ENCODE data around the gene SPATA16.

DNA sequence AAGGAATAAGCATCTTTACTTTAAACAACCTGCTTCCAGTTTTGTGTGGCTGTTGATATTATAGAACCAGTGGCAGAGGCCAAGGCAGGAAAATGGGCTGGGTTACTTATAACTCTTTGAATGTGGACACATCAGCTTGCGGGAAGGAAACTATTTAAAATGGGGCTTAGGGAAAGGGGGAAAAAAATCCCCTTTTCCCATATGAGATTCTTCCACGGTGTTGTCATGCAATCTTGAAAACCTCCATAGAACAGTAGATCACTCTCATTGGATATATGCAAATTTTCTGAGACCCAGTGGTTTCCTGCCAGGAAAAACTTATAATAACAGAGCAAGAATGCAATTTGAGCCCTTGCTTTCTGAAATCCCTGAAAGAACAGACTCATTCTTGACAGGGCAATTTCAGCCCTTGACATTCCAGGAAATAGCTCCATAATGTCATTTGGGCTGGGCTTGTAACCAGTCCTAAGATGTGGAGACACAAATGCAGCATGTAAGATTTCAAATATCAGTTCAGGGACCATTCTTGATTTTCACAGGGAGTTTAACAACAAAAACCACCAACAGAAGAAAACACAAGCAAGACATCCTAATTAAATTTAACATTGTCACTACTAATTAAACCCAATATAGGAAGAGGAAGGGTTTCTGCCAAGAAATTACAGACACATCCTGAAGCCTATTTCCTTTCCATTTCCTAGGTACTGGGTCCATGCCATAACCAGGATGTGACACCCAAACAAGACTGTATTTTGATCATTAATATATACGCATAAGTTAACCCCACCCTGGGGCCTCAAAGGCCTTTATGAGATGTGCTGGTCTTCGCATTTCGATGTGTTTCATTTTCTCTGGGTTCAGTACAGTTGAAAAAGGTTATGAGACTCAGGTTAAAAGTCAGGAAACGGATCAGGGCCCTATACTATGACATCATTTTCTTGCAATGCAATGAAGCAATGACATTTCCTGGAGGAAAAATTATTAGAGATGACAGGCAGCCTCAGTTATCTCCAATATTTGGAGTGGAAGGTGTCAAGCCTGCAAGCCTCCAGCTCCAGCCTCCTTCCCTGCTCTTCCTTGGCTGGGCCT, 31.4 kb downstream of the TMEM212 start:
- RRBS, result no CpG with 5 or more reads among the region's 6 CpGs

- RRBS, result no CpG with 5 or more reads among the region's 4 CpGs
These were observed 72.0 kb upstream of the FNDC3B start for GRCh38 chr3:171967245-171967878.

- RRBS, result no CpG with 5 or more reads among the region's 2 CpGs
These were observed 13.1 kb downstream of the FNDC3B start for GRCh38 chr3:172052416-172053029.

GRCh38 chr3:172119239-172120132, 80.1 kb downstream of the FNDC3B start:
- RRBS, result no CpG with 5 or more reads among the region's 7 CpGs

DNA sequence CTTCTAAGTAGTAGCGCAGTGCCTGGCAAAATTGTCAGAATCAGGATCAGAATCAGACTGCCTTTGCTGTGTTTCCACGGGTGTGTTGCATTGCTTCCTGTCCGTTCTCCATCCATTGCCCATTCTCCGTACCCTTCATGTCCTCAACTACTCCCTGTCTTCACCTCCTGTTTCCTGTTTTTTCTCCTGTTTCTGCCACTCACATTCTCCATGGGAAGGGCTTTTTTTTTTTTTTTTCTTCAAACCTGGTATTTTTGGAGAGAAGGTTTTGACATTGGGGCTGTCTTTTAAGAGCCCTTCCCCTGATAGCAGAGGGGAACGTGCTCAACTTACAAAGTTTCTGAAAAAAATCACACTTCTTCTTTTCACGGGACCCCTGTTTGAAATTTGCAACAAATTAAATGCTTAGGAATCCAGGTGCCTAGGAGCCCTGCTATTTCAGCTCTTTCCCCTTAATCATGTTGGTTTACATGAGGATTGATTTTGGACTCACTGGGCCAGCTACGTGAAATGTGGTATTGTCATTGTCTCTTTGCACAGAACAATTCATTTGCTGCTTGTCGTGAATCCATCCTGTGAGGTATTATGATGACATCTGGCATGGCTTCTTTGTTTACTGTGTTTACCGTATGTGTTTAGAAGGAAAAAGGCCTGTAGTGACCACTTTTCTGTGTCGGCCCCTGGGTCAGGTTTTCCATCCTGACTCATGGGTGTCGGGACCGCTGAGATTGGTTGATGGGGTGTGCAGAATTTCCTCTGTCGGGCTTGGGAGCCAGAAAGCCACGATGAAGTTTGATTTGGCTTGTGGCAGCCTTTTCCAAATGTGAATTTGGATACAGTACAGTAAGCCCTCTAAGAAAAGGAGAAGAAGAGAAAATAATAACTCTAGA, 113.2 kb downstream of the FNDC3B start:
- RRBS, result no CpG with 5 or more reads among the region's 14 CpGs

- RRBS, result no CpG with 5 or more reads among the region's 6 CpGs
These were observed 115.3 kb downstream of the FNDC3B start for GRCh38 chr3:172154674-172155043.

- RRBS, result no CpG with 5 or more reads among the region's 11 CpGs
These were observed 124.1 kb downstream of the GHSR start for GRCh38 chr3:172323799-172324903.

DNA sequence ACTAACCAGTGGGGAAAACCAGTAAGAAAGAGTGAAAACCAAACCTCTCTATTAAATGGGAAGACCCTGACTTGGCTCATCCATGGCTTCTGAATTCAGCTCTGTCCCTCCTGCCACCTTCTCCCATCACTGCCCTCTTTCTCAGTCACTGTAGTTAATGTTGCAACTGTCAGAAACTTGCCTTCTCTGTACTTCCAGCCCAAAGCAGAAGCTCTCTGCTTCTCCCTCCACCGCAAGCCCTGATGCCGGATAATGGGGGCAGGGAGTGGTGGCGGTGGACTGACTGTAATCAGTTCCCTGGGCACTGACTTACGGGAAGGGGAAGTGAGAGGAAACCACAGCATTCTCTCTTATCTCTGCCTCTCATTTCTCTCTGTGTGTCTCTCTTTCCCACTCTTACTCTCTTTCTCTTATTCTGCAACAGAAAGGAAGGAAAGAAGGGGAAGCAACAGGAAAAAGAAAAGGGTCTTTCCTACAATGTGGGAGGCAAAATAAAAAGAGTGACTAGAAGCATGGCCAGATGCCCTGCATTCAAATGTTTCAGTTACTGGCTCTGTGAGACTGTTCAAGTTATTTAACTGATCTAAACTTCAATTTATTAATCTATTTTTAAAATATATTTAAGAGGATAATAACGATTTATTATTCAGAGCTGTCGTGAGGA, 10.8 kb downstream of the TNFSF10 start:
- RRBS, result no CpG with 5 or more reads among the region's 6 CpGs

DNA sequence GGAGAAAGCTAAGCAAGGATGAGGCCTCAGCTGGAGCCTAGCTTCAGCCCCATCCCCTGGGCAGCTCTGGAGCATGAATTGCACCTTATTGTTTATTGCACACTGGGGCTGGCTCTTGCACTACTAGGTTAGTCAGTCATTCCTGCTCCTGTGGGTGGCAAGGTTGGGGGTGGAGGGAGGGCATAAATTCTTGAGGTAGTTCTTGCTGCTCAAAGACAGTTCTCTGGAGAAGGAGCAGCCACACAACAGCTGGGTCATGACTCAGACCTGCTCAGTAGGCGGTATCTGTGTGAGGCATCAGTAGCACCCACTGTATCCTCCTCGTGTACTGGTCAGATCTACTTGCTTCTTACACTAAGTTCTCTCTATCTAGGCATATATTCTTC, 27.2 kb upstream of the TNFSF10 start:
- RRBS, result no CpG with 5 or more reads among the region's 2 CpGs

DNA sequence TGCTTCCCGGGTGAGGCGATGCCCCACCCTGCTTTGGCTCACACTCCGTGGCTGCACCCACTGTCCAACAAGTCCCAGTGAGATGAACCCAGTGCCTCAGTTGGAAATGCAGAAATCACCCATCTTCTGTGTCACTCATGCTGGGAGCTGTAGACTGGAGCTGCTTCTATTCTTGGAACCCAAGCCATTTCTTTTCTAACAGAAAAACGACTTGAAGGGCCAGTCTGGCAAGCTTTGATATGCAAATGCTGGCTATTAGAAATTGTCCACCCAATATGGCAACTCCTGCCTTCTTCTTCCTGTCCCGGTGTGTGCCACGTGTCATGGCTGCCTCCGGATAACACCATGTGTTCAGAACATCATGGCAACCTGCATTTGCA, 44.9 kb downstream of the NCEH1 start:
- RRBS, result no CpG with 5 or more reads among the region's 7 CpGs

GRCh38 chr3:172688545-172689061, 22.3 kb downstream of the NCEH1 start:
- RRBS, result no CpG with 5 or more reads among the region's 4 CpGs

GRCh38 chr3:172938629-172939215, 188.2 kb downstream of the ECT2 start:
- RRBS, result no CpG with 5 or more reads among the region's 6 CpGs

GRCh38 chr3:173140962-173141303, at the start of gene SPATA16:
Gene SPATA16 (minus strand): TSS chr3:173141235.
- RRBS, result no CpG with 5 or more reads among the region's 19 CpGs

- RRBS, result no CpG with 5 or more reads among the region's 17 CpGs
These were observed 550 bp downstream of the NLGN1 start for GRCh38 chr3:173398065-173398523.

DNA sequence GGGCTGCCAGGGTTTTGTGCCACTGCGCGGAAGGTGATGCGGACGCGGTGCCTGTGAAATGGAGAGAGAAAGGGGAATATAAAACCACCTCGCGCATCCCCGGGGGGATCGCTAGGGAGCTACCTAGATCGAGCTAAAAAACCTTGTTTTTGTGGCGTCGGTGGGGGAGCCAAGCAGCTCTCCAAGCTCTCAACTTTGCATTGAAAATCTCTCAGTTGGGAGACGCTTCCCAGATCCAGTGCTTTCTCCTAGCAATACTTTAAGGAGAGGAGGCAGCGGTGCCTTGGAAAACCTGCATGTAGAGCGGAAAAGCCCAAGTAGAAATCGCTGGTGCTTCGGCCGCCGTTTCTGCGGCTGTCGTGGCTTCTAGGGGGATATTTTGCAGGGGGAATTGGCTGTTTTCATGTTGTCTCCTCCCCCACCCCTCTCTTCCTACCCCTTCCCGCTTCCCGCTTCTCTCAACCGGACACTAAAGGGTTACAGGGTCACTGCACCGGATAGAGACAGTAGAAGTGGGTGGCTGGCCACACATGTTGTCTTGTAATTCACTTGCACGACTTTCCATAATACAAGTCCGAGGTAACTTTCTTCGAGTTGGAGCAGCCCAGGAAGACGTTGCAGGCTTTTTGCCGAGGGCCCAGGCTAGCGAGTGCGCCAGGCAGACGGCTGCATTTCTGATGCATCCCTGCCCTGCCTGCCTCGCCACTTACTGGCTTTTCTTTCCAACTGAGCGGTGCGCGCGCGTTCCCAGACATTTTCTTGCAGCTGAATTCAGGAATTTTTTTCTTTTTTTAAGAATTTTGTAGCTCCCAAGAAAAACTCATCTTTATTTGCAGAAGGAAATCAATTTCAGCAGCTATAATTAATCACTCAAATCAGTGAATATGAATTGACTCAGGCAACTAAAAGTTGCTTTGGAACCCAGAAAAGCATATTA, 187.8 kb downstream of the NLGN1 start:
- RRBS, result no CpG with 5 or more reads among the region's 39 CpGs

- RRBS, result no CpG with 5 or more reads among the region's 2 CpGs
These were observed 513.9 kb downstream of the NLGN1 start for GRCh38 chr3:173911428-173911790.

DNA sequence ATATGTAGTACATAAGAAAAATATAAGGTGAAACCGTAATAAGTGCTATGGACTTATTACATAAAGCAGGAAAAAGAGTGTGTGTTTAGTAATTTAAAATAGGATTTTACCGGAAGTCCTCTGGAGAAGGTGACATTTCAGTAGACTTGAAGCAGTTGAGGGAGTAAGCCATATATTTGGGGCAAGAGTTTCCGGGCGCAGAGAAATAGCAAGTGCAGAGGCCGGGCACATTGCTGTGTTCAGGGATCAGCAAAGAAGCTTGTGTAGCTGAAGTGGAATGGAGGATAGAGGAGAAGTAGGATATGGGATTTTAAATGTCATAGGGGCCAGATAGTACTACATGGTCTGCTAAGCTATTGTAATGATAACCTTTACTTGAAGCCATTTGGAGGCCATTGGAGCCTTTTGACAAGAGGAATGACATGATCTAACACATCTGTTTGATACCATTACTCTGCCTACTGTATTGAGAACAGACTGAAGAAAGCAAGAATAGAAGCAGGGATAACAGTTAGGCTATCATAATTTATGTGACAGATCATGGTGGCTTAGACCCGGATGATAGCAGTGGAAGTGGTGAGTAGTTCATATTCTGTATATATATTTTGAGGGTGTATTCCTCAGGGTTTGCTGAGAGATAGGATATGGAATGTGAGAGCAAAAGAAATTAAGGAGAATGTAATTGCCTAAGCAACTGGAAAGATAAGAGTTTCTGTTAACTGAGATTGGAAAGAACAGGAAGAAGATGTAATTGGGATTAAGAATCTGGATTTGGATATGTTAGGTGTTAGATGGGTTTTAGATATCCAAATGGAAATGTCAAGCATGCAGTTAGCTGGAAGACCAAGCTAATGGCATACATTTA, 416.2 kb upstream of the NAALADL2 start:
- RRBS, result 90% methylated on average over 2 of the region's 6 CpGs

DNA sequence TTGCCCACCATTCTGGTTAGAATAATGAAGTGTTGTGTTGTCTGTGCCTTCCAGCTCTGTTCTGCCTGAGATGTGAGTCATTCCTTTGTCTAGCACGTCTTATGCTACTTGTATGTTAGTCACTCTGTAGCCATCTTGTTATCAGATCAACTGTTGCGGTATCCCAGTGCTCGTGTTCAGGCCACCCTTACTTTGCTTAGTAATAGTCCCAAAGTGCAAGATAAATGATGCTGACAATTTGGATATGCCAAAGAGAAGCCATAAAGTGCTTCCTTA, 527.5 kb downstream of the NAALADL2 start:
- RRBS, result no CpG with 5 or more reads among the region's 3 CpGs

DNA sequence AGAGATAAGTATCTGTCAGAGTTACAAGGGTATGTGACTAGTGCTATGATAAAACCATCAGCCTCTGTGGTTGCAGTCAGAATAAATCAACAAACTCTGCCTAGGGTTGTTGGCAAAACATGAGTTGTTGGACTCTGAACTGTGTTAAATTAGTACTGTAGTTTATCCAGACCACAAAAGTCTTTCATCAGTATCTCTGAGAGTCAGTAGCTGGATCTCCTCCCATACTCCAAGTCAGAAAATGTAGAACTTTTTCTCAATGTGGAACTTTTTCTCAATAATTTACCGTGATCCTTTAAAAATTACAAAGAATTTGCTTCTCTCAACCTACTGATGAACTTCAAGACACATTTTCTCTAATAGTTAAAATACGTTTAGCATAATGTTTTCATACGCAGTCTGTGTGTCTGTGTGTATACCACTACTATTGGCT, 918.5 kb downstream of the NAALADL2 start:
- RRBS, result no CpG with 5 or more reads among the region's 3 CpGs

GRCh38 chr3:176326618-176327488, 870.4 kb downstream of the TBL1XR1 start:
- RRBS, result no CpG with 5 or more reads among the region's 16 CpGs